ENCODE results near the genes DNAJA3, PPL and EEF2KMT.

GRCh38 chr16:4347853-4348622 lies 3.1 kb downstream of the PAM16 start:
- PRO-cap: no peak

DNA sequence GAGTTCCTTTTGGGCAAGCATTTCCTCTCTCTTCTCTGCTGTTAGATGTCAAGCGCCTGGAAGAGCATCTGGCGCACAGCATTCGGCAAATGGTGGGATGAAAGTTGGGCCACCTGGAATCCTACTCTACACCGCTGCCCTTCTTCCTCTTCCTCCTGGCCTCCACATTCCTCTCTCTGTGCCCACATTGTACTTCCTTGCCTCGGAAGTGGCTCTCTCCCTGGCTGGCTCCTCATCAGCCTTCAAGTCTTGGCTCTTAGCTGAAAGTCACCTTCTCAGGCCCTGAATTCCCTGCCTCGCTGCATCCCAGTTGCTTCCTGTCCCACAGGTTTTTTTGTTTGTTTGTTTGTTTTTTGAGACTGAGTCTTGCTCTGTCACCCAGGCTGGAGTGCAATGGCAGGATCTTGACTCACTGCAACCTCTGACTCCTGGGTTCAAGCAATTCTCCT lies 2.5 kb upstream of the PAM16 start:
- PRO-cap: no peak

- PRO-cap: no peak
Measured at GRCh38 chr16:4380614-4381653, 9.3 kb downstream of the VASN start.

DNA sequence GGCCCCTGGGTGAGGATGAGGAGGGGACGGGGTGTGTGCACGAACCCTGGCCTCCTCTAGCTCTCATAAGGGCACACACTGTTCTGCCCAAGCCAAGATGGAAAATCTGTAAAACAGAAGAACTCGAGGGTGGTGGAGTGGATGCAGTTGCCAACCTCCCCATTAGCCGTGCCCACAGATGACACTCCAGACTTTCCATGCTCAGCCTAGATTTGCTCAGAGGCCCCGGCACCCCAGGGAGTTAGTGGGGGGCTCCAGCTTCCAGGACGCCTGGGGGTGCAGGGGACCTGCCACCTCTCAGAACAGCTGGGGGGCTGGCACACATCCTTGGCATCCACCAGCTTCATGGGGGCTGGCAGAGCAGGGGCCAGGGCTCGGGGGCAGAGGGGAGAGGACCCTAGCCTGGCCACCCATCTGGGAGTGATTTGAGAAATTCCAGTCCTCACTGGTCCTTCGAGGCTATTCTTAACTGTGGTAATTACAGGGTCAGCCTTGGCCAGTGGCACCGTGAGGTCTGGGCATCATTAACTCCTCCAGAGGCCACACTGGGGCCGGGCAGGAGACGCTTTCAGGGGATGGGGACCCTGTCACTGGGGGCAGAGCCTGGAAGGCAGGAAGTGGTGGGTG lies 14.2 kb downstream of the VASN start:
- PRO-cap: no peak

- PRO-cap: no peak
Measured at GRCh38 chr16:4395028-4395401, 21.4 kb downstream of the CORO7 start.

DNA sequence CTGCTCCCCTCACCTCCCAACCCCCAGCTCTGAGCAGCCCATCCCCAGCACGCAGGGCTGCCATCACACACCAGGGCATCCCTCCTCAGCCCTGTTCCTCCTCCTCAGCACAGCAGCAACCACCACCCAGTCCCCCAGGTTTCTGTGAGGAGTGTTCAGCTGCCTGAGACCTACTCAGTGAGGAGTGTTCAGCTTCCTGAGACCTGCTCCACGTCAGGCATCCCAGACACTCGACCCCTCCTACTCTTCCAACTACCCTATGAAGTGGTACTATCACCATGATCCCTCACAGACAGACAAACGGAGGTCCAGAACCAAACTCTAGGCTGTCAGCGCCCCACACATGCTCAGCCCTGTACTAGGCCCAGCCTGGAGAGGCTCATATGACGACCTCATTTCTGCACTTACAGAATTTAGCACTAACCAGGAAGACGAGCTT lies 21.0 kb downstream of the CORO7 start:
- PRO-cap: no peak

GRCh38 chr16:4402450-4402721 lies 14.0 kb downstream of the CORO7 start:
- PRO-cap: no peak

DNA sequence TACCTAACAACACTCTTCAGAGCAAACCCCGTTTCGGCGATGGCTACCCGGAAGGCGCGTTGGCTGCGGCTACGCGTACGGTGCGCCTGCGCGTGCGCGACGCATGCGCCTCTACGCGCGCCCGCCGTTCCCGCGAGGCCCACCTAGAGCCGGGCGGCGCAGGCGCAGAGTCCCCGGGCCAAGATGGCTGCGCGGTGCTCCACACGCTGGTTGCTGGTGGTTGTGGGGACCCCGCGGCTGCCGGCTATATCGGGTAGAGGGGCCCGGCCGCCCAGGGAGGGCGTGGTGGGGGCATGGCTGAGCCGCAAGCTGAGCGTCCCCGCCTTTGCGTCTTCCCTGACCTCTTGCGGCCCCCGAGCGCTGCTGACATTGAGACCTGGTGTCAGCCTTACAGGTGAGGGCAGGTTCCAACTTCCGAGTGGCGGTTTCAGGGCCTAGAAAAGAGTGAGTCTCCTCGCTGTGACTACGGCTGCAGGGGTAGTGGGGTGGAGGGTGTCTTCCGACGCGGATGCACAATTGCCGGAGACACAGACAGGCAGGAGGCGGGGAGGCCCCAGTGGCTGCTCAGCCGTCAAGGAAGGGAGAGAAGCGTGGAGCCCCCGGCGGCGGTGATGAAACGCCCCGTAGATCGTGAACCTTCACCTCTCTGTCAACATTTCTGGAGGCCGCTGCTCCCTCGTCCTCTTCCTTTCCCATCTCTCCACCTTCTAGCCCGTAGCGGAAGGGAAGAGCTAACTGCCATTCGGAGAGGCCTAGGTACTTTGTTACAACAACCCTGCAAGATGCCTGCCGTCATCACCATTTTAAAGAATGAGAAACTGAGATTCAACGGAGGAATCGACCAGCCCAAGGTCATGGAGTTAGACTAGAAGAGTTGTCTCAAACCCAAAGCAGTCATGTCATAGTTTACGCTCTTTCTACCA lies at the start of gene DNAJA3:
Gene DNAJA3, plus strand, starts transcription at position 170 of the 923 bp plus-strand sequence.
- PRO-cap: bidirectional peak, plus-strand start at position 170 of the sequence, minus-strand start at position 41 of the sequence

- PRO-cap: no peak
Measured at GRCh38 chr16:4501259-4501578, 25.0 kb downstream of the HMOX2 start.

GRCh38 chr16:4610519-4610790 lies 4.2 kb downstream of the UBALD1 start:
- PRO-cap: no peak

- PRO-cap: bidirectional peak, plus-strand start at chr16:4616551, minus-strand start at chr16:4616281
Measured at GRCh38 chr16:4615764-4616402, 1.2 kb upstream of the UBALD1 start.

DNA sequence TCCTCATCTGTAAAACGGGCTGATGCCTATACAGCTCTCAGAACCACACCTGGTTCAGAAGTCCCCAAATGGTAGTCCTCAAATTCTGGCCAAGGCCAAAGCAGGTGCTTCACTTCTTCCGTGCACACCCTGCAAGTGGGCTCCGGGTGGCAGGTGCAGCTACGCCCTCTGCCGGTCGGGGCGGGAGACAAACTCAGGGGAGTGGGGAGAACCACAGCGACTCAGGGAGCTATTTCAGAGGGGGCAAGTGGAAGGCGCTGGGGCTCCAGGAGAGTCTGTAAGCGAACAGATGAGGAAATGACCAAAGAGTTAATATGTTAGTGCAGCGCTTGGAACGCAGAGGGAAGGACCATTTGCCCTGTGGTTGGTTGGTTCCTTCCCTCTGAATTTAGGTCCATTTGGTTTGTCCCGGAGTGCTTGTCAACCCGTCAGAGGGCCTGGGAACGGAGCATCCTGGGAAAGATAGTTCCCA lies 358 bp upstream of the MGRN1 start:
- PRO-cap: bidirectional peak, plus-strand start at position 196 of the sequence, minus-strand start at position 131 of the sequence

DNA sequence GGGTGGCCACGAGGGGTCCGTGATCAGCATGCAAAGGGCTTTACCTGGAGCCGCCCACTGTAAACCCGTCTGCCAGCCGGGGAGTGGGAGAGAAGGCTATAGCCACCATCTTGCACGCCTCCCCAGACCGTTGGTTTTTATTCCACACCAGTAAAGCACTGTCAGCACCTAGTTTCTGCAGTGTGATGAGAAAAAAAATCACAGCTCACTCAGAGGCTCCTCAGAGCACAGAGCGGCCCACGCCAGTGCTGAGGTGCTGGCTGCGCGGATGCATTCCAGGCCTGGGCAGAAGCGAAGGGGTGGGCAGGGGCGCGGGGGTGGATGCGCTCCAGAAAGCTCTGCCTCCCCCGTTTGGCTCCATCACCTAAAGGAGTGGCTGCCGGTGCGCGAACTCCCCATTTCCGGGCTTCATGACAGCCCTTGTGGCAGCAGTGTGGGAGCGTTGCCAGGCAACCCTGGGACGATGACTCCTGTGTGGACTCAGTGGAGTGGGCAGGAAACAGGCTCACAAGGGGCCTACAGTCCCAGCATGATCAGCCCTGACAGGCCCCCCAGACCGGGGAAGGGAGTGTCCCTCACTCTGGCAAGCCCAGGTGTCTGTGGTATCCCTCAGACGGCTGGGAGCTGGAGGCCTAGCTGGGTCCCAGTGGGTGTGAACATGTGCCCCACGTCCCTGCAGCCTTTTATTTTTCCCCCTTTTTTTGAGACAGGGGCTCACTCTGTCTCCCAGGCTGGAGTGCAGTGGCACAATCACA lies 32.9 kb upstream of the NUDT16L1 start:
- PRO-cap: unidirectional peak, plus-strand start at position 612 of the sequence

DNA sequence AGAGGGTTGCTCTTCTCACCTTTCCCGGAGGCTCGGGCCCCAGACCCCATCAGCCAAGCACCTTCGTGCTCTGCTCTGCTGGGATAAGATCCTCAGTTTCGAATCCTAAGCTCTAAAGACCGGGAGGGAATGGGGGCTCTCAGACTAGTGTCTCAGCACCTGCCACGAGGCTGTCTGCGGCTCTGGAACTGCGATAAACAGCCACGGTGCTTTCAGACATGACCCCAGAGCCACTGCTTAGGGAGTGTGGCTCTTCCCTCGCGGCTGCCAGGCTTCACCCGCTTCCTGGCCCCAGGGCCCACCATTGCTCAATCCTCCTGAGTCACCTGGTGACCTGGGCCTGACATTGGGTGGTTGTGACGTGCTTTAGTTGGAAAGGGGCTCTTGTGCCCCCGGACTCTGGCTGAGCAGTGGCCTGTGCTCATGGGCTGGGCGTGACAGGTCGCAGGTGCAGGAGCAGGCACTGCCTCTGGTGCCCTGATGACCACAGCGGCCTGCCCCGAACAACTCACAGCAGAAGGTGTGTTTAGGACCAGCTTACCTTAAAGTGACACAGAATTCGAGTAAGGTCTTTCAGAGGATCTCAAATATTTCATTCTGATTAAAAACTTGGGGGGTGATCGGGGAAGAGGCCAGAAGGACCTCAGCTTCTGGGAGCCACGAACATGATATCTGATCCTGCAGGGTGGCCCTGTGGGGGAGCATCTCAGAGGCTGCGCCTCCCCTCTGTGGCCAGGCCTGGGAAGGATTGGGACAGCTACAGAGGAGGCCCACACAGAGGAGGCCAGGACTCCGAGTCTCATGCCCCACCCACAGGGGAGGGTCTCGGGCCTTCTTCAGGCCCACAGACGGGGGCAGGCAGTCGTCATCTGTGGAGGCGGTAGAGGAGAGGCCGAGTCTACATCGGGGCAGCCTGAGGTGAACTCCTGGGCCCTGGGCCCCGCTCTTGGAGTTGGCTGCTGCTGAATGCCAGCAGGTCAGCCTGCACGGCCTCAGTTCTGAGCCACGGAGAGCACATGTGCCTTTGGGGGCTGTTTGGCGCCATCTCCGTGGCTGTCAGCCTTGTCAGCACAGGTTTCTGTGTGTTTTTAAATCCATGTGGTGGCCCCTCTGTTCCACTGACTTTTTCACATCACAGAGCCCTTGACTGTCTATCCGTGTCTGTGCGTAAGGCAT lies 8.4 kb upstream of the NUDT16L1 start:
- PRO-cap: no peak

DNA sequence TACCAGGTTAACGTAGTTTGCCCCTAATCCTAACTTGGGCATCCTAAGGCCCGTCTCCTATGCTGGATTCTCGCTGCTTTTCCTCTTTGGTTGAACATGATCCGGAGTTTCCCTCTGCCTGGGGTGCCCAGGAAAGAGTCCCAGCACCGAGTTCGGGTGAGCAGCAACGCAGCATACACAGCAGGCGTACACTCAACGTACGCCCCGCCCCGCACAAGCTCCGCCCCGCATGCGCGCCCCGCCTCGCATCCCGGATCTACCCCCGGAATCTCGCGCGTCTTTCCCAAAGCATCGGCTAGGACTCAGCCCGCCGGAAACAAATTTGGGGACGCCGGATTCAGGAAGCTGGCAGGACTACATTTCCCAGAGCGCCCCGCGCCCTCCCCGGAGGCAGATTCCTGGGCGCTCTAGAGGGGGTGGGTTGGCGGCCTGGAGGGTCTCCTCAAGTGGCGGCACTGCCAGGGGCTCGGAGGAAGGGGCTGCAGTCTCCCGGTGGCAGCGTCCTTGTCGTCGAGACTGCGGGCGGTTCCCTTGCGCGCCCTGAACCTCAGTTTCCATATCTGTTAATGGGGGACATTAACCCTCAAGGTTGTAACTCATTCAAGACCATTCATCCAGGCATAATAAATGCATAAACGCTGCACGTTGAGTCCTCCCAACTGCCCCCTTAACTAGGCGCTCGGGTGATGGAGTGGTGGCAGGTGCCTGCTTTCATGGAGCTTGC lies 1.7 kb upstream of the ZNF500 start:
- PRO-cap: bidirectional peak, plus-strand start at position 366 of the sequence, minus-strand start at position 158 of the sequence

DNA sequence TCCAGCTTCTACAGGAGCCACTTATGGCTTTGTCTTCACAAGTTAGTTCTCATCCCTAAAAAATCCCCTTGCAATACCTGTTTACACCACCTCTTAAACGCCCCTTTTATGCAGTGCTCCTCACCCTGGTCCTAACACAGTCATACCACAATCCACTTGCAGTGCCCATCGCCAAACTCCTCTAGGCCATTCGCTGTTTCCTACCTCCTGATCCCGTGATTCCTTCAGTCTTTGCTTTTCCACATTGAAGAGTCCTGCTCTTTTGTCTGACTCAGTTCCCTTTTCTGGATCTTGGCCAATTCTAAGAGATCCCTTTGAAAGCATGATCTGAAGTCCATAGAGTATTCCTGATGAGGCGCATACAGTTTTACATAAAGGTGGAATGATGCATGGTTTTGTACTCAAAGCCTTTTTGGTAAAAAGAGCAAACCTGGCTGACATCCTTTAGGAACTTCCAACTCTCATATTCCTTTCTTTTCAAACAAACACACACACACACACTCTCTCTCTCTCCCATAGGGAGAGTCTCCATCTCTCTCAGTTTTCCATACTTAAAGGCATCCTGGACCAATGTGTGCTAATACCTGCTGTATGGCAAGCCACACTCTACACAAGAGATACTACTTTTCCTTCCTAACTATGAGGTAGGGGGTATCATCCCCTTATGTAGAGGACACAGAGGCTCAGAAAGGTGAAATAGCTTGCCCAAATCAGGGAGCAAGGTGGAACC lies 6.9 kb downstream of the GLYR1 start:
- PRO-cap: no peak

GRCh38 chr16:4883728-4884624 lies 36.7 kb downstream of the UBN1 start:
- PRO-cap: no peak

DNA sequence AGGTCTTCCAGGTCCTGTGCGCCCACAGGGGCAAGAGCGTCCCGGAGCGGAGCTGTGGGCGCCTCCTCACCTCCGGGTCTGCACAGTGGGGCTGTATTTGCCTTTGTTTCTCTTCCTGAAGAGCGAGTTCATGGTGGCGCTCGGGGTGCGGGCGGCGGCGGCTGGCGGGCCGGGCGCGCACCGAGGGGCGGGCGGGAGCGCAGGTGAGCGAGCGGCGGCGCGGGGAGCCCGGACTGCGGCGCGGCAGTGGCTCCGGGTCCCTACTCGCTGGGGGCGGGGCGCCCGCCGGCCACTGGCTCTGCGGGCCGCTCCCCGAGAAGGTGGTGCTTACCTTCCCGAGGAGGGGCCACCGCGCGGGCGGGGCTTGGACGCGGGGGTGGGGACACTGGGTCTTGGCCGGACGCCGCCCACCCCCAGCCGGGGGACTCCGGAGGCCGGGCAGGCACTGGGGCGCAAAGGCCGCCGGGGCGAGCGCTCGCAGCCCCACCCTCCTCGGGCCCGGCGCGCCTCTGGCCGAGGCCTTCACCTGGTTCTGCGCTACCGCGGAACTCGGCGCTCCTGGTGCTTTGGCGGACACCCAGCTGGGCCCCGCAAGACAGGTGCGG lies at the start of gene PPL:
Gene PPL, minus strand, starts transcription at position 235 of the 605 bp plus-strand sequence.
- PRO-cap: bidirectional peak, plus-strand start at position 455 of the sequence, minus-strand start at position 219 of the sequence

DNA sequence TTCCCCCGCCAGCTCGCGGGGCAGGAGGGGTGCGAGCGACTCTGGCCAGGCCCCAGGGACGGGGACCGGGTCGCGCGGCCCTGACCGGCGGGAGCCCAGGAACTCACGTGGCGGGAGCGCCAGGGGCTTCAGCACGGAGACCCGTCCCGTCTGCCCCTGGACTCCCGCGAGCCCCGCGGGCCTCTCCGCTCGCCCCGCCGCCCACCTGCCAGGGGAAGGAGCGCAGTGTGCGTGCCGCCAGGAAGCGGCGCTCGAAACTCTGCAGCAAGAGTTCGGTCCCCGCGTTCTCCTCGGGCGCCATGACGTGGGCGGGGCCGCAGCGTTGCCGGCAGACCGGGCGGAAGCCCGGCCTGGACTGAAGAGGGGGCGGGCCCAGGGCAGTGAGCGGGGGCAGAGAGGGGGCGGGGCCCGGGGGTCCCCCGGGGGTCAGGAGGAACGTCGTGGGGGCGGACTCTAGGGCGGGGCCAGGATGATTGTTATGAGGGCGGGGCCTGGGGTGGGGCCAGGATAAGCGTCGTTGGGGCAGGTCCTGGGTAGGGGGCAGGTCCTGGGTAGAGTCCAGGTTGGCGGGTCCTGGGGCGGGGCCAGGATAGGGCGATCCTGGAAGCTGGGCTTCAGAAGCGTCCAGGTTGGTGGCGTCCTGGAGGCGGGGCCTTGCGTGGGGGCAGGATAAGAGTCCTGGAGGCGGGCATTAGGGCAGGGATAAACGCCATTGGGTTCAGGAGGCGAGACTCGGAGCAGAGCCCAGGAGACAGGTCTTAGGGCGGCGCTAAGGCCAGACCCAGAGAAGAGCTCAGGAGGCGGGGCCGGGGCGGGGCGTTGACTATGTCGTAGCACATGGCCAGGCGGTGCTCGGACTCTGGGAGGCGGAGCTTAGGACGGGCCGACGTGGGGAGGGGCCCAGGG lies at the start of gene EEF2KMT:
Gene EEF2KMT, minus strand, starts transcription at position 357 of the 906 bp plus-strand sequence.
- PRO-cap: unidirectional peak, minus-strand start at position 357 of the sequence

DNA sequence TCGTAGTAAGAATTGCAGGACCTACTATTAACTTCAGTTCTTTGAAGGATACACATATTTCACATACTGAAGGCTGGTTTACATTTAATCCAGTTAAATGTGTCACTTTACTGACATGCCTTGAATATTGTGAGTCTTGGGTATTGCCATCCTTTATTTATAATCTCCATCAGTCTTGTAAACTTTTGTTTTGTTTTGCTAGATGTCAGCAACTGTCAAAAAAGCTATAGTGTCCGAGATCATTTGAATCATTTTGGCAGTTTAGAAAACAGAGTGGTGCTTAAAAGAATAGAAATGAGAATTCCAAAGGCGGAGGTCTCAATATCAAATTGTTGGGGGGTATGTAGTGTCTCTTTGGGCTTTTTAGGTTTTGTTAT lies 529.2 kb downstream of the RBFOX1 start:
- PRO-cap: no peak